SJSA1 (cell line): ENCODE results near the genes RIPK3, CTSG and GZMB.

DNA sequence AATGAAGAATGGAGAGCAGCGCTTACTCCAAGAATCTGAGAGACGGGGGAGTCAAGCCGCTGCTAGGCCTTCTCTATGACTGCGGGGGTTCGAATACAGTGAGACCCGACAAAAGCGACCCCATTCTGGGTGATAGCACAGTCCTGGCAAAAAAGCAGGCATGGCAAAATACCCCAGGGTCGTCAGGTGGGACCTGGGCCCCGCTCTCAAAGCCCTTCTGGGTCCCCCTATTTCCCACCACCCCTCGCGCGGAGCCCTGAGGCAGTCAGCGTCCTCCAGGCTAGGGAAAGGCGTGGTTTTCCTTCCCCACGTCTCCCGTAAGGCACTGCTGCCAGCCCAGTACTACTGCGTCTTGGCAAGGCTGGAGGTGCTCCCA, 306 bp downstream of the NEDD8 start:
- RAMPAGE, long total RNA = no peak

- RAMPAGE, long total RNA = no peak
Measured at GRCh38 chr14:24242861-24243224, 420 bp upstream of the TINF2 start.

DNA sequence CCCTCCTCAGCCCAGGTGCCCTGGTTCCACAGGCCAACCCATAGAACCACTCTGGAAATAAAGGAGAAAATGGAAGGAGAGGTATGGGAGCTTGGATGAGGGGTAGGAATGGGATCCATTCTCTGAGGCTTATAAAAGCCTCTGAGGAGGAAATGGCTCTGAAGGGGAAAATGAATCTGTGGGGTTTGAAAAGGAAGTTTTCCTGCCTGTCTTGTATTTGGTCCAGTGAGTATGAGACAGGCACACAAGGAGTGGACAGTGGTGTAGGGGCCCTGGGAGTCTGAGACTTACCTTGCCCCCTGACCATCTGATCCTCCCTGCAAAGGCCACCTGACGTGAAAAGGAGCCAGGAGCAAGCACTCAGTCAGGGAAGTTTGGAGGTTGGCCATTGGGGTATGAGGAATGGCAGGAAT, 866 bp downstream of the LTB4R start:
- RAMPAGE, long total RNA = no peak

DNA sequence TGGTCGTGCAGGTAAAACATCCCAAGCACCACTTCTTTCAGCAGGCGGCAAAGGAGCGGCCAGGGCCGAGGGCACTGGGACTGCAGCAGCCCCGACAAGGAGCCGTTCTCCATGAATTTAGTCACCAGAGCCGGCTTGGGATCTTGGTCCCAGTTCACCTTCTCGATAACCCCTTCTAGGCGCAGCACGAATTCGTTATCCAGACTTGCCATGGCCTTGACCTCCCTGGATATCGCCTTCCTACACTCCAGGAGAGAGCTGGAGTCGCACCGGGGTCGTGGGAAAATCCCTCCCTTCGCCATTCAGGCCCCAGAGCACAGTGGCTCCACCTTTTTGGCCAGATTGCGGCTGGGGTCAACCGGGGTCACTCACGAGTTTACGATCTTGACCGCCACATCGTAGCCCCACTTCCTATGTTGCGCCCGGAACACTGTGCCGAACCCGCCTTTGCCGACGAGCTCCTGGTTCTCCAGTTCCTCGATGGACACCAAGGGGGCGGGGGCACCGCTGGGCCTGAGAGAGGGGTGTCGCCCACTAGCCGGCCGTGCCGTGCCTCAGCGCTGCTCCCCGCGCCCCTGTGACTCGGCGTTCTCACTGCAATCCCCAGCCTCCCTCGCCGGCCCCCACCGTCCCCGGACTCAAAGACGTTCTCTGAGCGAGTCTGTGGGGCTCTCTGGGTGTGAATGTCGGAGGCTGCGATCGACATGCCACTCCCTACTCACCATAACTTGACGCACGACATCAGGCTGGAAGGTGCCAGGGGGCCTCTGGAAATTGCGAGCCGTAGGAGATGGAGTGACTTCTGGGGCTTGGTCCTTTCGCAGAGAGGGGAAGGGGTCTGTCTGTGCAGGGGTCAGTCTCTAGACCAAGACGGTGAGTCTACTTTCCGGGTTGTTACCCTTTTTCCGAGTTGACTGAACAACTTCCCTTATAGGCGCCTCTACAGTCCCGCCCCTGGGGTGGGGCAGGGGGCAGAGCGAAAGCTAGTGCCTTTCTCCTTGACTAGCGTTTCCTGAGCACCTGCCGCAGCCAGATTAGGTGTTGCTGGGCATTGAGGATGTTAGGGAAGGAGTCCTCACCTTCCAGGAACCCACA, at the start of gene RIPK3:
RIPK3 (minus strand) TSS at position 907 of the 1,095 bp plus-strand sequence.
- RAMPAGE, long total RNA = no peak

GRCh38 chr14:24346891-24347626, 7.3 kb upstream of the RIPK3 start:
- RAMPAGE, long total RNA = no peak

DNA sequence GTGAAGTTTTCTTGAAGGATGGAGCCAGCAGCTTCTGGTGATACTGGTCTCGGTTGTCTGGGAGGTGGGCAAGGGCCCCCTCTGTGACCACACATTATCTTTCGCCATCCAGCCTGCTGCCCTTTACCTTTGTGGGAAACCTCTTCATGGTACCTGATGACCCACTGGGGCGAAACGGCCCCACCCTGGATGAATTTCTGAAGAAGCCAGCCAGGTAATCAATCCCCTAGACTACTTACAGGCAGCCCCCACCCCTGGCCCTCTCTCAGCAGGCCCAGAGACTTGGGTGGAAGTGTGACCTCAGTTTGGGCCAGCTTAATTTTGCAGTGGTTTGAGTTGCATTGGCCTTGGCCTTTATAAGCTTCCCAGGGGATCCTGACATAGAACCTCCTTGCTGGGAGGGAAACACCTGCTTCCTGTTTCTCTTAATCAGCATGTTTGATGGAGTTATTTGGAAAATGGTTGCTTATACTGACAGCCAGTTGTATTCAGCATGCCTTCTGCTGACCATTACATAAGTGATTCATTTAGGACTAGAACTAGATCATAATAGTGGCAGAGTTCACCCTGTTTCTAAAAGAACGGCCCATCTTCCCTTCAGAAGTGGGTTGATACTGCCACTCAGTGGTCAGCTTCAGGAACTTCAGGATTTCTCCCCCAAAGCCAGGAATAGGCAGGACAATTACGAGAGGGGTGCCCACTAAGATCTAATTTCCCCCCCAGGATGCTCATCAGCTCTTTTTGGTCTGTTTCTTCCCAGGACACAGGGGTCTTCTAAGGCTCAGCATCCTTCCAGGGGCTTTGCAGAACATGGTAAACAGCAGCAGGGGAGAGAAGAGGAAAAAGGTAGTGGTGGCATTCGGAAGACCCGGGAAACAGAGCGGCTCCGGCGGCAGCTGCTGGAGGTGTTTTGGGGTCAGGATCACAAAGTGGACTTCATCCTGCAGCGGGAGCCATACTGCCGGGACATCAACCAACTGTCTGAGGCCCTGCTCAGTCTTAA, 6.0 kb downstream of the SDR39U1 start:
- RAMPAGE, long total RNA = no peak

DNA sequence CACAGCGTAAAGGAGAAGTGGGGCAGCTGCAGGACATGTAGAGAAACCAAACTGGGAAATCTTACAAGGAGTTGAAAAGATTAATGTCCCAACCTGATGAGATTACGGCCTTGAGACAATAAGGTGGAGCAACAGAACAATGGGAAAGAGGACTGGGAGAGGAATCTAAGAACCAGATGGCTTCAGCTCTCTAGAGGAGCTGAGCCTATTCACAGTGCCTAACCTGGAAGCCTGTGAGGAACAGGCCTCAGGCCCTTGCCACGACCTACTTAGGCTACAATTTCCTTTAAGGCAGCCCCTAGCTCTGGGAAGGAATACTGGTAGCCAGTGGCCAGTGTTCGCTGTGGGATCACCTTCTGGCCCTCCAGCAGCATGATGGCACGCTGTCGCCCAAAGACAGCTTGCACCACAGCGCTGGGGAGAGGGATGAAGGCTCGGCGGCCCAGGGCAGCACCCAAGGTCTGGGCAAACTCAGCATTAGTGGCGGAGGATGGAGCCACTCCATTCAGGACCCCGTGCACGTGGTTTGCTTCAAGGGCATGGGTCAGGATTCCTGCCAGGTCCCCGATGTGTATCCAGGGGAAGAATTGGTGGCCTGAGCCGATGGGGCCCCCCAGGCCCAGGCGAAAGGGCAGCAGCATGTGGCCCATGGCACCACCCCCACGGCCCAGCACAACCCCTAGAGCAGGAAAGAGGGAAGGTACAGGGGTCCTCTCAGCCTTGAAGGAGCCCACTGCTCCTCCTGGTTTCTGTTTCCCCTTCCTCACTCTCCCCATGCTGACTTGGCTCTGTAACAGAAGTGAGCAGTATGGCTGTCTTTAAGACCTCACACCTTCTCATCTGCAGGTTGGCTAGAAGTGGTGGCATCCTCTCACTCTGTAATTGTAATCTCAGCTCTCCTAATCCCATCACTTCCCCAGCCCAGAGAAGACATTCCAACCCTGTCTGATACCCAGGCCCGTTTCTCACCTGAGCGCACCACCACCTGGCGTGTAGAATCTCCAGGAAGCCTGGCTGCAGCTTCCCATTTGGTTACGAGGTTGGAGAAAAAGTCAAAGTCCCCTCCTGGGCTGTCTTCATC, 2.4 kb downstream of the SDR39U1 start:
- RAMPAGE, long total RNA = no peak

DNA sequence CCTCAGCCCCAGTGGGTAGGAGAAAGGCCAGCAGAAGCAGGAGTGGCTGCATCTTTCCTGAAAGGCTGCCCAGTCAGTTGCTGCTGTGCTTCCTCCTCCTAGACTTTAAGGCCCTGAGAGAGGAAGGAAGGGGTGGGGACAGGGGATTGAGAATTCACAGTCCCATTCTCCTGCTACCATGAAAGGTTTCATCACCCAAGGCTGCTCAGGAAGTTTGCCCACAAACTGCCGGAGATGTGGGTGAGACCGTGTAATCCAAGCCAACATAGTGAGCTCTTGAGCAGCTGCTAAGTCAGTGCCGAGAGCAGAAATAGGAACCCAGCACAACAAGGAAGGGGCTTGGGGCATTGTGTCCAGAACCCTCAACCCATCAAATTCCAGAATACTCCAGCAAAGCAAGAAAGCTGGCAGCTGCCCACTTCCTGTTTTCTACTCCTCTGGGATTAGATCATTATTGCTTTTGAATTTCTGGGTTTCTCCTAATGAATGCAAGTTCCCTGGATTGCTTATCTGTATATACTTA, at the start of gene CTSG:
CTSG (minus strand) TSS at position 79 of the 523 bp plus-strand sequence.
- RAMPAGE, long total RNA = no peak

- RAMPAGE, long total RNA = no peak
Measured at GRCh38 chr14:24634097-24634625, at the start of gene GZMB. Gene GZMB, minus strand, starts transcription at chr14:24634190.

DNA sequence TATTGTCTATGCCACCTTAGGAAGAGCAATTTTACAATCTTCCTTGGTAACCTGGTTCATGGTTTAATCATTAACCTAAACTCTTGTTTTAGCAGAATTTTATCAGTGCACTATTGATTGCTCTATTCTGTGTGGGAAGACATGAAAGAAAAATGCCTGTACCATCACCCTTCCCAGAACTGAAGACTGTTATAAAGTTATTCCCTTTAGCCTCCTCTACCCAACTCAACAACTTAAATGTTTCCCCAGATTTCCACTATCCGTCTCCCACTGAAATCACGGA, 183.3 kb upstream of the GZMB start:
- RAMPAGE, long total RNA = no peak

DNA sequence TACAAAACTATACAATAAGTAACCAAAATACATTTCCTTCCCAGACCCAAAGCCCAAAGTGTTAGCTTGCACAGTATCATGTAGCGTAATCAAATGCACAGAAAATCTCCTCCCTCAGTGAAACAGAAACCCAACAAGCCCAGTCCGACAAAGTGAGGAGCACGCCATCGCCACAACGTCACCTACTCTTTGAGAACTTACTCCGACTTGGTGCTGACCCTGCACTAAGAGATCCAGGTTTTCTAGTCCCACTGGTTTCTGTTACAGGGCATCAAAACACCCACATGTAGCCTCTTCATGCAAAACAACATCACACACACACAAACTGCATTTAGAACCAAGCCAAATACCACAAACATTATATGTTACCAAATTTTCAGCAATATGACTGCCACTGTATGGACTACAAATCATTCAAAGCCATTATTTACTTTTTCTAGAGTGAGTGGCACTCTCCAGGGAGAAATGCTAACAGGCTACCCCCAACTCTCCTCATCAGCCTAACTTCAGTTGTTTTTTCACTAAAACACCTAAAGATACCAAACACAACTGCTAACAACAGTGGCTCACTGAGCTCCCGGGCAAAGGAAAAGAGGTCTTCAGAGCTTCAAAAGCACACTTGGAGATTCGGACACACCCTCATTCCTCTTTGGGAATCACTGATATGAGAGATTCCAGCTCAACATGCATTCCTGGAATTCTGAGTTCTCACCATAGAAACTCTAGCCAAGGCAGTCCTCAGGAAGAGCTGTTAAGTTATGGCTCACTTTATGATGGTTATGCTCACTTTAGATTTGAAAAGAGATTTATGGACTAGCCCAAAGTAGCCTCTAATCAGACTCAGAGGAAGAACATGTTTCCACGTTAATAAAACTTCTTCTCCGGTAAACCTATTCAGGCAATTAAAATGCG, 40.3 kb downstream of the STXBP6 start:
- RAMPAGE, long total RNA = no peak

- RAMPAGE, long total RNA = no peak
Measured at GRCh38 chr14:26331030-26331229, 266.9 kb downstream of the NOVA1 start.

DNA sequence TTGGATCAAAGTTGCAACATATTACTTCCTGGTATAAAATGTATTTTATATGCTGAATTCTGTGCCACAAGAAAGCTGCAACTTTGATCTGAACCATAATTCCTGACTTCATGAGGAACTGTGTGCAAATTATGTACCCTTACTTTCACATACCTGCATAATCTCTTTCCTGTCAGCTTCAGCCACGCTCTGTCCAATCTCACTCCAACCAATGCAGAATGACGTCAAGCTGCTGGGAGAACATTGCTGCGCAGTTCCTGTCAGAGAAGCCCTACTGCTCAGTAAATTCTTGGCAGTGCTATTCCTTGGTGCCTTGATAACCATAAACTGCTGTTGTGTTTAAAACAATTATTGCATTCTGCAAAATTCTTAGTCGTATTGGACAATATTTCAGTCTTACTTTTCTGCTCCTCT, 274.7 kb upstream of the NOVA1 start:
- RAMPAGE, long total RNA = no peak

DNA sequence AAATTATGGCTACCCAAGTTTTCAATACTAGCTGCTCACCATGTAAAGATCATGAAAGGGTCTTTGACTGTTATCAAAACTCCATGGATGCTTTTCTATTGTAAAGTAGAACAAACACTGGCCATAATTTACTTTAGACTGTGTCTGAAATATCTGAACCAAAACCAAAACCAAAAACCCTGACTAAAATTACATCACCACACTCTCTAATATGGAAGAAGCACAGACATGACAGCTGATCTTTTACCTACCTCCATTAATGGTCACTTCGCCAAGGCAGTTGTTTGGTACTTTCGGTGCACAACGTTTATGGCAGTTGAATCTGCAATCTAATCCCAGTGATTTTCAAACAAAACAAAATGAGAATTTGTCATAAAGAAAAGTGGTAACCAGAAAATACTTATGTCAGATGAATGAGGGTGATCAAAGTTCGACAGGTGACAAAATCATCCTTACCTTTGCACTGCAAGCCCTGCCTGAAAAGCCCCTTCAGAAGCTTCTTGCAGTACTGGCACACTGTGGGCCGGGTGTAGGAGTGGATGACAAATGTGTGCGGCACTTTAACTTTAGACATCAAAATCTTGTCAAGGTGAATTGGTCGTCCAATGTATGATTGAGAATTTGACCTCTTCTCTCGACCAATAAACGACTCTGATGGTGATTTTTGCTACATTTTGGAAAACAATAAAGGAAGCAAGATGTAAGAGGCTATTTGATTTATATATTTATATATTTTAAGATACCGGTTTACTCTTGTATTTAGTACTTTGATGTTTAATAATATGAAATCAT, 289.2 kb downstream of the PRKD1 start:
- RAMPAGE, long total RNA = no peak

DNA sequence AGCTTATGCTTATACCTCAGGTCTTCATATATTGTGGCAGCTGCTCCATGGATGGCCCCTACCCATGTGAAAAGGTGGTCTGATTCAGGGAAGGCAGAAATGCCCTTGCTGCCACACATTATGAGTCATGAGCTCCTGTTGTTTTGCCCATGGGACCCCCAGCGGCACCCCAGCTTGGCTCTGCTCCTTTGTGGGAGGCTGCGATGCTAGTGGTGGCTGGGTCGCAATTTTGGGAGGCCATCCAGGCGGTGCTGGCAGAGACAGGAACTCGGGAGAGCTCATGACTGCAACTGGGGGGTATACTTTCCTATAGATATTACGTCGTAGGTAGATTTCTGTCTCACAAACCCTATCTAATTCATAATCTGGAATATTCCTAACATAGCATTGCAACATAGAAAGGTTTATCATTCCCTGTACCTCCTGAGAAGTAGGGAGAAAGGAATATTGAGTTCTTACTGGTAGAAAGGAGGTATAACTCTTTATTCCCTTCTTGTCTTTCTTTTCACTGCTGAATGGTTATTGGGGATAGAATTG, 61.3 kb downstream of the SCFD1 start:
- RAMPAGE, long total RNA = no peak

GRCh38 chr14:31000479-31001154, 24.8 kb upstream of the AP4S1 start:
- RAMPAGE, long total RNA = no peak

GRCh38 chr14:31122121-31122749, 85.4 kb downstream of the HECTD1 start:
- RAMPAGE, long total RNA = no peak

DNA sequence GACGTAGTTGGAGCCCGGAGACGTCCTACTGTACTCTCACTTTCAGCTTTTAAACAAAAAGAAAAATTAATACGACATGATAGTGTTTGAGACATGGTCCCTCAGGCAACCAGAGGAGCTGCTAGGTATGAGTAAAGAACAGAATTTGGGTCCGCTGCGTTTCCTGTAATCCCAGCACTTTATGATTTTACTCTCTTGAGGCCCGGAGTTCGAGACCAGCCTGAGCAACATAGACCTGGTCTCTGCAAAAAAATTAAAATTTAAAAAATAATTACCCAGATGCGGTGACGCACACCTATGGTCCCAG, 855 bp upstream of the HECTD1 start:
- RAMPAGE, long total RNA = no peak

DNA sequence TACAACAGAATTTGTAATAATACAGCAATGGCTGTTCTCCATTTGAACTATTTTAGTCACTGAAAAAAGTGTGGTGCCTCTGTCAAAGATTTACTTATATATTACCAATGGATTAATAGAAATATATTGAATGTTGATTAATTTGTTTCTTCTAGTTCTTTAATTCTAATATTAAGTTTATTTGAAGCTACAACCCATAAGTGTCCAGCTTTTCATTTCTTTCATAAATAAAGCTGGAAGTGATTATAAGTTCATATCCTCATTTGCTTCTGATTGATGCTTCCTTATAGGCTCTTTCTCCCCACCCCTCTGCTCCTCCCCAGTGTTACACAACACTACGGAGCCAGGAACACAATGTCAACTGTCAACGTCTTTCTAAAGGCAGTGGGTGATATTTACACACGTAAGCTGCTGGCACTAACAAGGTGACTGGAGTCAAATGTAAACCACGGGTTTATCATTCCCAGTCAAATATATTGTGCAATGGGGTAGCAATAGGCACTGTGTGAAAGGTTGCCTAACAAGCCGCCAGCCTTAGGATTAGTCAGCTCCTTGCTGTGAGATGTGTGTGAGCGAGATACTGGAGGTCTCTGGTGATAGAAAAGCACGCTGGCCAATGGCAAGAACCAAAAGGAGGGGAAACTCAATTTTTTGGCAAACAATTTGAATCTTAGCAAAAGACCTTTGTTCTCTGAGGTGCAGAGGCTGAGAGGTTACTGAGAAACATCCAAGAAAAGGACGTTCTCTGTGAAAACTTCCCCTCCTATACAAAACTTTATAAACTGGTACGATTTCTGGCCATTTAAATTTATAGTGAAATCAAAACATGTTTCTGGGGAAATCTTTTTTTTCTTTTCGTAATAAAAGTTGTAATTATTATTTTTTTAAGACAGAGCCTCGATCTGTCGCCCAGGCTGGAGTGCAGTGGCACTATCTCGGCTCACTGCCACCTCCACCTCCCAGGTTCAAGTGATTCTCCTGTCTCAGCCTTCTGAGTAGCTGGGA, 22.1 kb upstream of the HECTD1 start:
- RAMPAGE, long total RNA = no peak

DNA sequence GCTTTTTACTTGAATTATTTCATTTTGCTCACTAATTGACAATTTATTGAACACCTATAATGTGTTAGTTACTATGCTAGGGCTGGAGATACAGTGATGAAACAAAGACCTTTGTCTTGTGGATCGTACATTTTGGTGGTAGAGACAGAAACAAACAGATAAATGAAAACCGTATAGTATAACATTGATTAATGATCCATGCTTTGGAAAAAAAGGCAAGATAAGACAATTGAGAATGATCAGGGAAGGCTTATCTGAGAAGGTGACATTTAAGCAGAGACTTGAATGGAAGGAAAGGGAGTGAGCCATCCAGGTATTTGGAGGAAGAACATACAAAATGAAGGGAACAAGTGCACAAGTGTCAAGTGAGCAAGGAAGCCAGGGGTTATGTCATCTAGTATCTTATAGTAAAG, 163.4 kb downstream of the NUBPL start:
- RAMPAGE, long total RNA = no peak